Skeletal muscle cell (primary cell): Measurements from ENCODE around the genes P2RX1 and GGT6.

- RRBS: no CpG with 5 or more reads among the region's 5 CpGs
These were observed 29.7 kb upstream of the OR1A2 start for GRCh38 chr17:3167587-3168115.

GRCh38 chr17:3386106-3386867, 557 bp downstream of the OR1R1P start:
- RRBS: 29% methylated on average over 10 of the region's 79 CpGs

GRCh38 chr17:3610518-3611197, 1.4 kb upstream of the TRPV1 start:
- RRBS: 89% methylated on average over 4 of the region's 20 CpGs

GRCh38 chr17:3634538-3634992, 1.5 kb downstream of the SHPK start:
- RRBS: no CpG with 5 or more reads among the region's 4 CpGs

- RRBS: no CpG with 5 or more reads among the region's 4 CpGs
These were observed 9.1 kb upstream of the ITGAE start for GRCh38 chr17:3810061-3810427.

- RRBS: 43% methylated on average over 12 of the region's 42 CpGs
These were observed 10.8 kb upstream of the CAMKK1 start for GRCh38 chr17:3903280-3904446.

- RRBS: 78% methylated on average over 3 of the region's 16 CpGs
These were observed at the start of gene P2RX1 for GRCh38 chr17:3916281-3916966. Gene P2RX1, minus strand, starts transcription at chr17:3916465.

DNA sequence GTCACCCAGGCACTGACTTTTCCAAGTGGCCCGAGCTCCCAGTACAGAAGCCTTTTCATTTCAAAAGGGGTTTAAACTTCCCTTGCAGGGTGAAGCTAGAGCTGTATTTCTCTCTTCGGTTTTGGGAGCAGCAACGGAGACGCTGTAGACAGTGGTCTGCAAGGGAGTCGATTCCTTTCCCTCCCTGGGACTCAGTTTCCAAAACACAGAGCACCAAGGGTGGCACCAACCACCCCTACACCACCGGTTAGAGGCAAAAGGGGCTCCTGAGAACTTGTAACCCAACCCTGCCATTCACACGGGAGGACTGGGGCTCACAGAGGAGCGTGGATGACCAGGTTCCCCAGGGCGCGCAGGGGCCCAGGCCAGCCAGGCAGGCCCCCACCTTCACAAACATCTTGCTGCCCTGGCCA, 22.0 kb downstream of the ATP2A3 start:
- RRBS: no CpG with 5 or more reads among the region's 10 CpGs

GRCh38 chr17:3965047-3965879, 1.0 kb upstream of the ATP2A3 start:
- RRBS: no CpG with 5 or more reads among the region's 19 CpGs

DNA sequence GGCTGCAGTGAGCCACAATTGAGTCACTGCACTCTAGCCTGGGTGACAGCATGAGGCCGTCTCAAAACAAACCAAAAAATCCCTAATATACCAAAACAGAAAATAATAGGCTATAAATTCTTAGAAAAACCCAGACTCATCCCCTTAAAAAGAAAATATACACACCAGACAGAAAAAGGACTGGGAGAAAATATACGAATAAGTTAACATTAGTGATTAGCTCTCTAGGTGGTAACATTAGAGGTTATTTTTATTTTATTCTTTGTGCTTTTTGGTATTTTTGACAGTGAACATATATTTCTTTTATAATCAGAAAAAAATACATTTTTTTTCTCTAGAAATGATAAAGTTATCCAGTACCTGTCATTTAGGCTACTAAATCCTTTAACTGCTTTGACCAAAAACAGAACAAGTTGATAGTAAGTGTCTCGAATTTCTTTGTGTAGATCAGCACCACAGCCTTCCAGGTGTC, 84.0 kb downstream of the ZZEF1 start:
- RRBS: no CpG with 5 or more reads among the region's 3 CpGs

- RRBS: no CpG with 5 or more reads among the region's 3 CpGs
These were observed 80.6 kb downstream of the ZZEF1 start for GRCh38 chr17:4062075-4062775.

DNA sequence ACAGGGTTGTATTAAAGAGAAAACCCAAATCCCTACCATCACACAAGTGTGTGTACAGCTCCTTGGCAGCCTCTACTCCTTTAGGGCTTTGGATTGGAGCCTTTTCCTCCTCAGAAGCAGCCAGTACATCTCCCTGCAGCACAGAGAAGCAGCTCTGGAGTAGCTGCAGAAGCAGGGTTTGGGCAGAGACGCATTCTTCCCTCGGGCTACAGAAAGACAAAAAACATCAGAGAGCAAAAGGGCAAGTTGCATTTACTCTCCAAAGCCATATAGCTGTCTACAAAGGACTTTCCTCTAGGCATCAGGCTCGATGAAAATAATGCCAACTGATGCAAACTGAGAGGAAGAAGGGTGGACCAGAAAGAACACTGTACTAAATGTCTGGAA, 56.4 kb downstream of the ZZEF1 start:
- RRBS: no CpG with 5 or more reads among the region's 3 CpGs

DNA sequence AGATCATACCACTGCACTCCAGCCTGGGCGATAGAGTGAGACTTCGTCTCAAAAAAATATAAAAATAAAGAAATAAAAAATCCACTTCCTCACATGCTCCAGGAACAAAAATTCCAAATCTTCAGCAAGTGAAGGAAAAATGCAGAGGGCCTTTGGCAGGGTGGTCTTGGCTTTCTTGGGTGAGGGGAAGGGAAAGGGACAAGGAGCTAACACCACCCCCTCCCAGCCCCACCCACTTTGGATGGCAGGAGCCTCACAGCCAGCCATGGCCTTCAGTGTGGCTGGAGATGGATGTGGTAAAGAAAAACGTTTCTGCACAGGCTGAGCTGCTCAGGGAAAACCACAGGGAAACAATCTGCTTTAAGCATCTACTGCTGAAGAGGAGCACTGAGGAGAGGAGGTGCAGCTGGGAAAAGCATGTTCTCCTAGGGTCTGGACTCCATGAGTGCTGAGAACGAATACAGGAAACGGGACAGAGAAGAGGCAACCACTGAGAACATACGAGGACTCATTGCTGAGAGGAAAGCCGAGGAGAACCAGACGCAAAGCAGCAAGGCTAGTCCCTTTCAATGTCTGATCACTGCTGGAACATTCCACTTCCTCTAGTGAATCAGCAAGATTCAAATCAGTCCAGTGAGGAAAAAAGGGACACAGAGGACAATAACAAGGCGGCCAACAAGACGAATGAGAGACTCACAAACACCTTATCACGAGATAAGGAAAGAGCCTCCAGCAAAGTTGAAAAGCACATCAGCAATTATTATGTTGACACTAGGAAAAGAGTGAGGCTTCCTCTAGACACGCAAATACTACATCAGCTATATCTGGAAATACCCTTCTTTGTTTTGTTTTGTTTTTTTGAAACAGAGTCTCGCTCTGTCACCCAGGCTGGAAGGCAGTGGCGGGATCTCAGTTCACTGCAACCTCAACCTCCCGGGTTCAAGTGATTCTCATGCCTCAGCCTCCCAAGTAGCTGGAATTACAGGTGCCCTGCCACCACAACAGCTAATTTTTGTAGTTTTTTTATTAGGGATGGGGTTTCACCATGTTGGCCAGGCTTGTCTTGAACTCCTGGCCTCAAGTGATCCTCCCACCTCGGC, 41.7 kb downstream of the ZZEF1 start:
- RRBS: no CpG with 5 or more reads among the region's 16 CpGs

GRCh38 chr17:4204544-4205047, 59.2 kb downstream of the ANKFY1 start:
- RRBS: no CpG with 5 or more reads among the region's 5 CpGs

GRCh38 chr17:4300835-4301693, 37.3 kb upstream of the ANKFY1 start:
- RRBS: no CpG with 5 or more reads among the region's 9 CpGs

GRCh38 chr17:4375549-4375948, 9.1 kb upstream of the UBE2G1 start:
- RRBS: no CpG with 5 or more reads among the region's 6 CpGs

DNA sequence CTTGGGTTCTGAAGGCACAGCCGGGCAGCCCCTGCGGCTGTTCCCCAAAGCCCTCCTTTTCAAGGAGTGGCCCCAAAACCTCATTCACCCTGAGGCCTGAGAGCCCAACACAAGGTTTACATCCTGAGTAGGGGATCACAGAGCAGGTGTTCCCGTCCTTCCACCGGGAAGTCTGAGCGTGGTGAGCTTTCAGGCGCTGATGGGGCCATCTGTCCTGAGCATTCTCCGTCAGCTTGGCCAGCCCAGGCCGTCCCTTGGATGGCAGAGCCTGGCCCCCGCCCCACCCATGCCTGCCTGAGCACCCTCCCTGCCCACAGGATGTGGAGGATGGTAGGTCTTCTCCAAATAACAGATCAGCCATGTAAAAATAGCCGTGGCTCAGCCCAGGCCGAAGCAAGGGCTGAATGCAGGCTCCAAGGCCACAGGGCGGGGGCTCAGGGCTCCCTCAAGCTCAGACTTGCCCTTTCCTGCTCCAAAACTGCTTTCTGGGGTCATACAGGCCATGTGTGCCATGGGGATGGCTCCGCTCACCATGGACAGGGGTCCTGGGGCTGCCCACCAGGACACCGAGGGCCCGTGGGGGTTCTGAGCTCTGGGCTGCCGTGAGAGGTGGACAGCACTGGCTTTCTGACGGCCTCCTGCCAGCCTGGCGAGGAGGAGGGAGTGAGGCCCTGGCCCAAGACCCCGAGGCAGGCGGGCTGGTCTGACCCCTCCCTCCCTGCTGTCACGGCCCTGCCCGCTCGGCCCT, 20.3 kb downstream of the SPNS2 start:
- RRBS: no CpG with 5 or more reads among the region's 23 CpGs

DNA sequence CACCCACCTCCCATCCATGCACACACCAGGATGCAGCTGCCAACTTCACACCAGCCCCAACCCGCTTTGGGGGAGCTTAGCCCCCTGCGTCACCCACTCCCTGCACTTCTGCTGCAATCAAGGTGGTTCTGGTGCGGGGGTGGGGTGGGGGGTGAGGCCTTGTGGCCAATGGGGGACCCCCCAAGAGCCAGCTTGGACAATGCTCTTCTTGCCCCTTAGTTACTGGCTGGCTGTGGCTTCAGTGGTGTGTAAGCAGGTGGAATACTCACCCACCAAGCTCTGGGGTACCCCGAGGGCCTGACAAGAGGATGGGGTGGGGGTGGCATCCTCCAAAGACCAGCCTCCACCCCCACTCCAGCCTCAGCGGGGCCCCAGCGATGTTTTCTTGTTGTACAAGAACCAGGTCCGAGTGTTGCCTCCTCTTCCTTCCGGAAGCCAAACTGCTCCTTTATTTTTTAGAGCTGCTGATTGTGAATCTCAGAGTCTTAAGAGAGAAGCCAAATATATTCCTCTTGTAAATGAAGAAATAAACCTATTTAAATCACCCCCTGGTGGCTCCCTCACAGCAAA, 16.6 kb downstream of the MYBBP1A start:
- RRBS: no CpG with 5 or more reads among the region's 8 CpGs

DNA sequence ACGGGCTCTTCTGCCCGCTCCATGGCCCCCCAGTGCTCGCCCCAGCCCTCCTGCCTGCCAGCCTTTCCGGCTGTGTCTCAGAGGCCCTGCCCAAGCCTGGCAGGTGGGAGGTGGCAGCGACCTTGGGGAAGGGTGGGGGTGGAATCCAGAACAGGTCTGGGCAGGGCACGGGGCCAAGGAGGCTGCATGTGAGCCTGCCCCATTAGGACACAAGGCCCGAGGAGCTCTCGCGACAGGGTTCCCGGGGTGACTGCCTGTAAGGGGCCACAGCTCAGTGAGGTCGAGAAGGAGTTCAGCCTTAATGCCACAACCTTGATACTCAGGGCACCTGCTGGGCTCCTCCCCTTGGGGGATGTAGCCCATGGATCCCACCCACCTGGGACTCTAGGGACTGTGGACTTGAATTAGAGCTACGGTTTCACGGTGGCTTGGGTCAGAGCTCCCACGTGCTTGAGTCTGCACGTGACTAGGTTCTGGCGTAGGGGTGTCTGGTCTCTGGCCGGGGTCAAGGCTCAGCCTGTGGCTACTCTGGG, at the start of gene GGT6:
TSS of gene GGT6 (minus strand) at position 79 of the 533 bp plus-strand sequence.
- RRBS: no CpG with 5 or more reads among the region's 17 CpGs

DNA sequence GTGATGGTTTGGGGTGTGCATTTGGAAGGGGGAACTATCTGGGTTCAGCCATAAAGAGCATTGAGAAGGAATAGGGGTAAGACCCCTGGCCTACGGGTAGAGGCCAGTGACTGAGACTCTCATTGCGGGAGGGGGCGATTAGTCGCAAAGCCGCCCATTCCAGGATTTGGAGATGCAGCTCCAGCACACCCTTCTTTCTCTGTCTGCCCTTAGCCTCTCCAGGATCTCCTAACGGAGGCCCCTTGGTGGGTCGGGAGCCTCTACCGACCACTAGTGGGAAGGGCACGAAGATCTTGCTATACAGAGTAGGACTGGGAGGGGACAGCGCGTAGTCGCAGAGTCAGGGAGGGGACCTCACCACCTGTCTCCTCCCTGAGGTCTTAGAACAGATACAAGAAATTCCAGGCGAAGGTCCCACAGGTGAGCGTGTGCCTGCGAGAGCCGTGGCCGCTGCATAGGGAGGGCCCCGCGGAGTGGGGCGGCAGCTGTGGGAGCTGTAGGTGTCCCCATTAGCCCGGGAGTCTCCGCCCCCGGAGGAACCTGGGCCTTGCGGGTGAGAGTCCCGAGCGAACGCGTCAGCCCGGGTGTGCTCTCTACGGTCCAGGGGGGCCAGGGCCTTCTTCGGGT, 537 bp upstream of the SMTNL2 start:
- RRBS: 2% methylated on average over 8 of the region's 31 CpGs